H4 (cell line): ENCODE measurements around the genes LHX8 and ST6GALNAC3.

- RAMPAGE, long total RNA = no peak
Observed at GRCh38 chr1:74733722-74734160, 789 bp downstream of the TYW3 start.

- RAMPAGE, long total RNA = no peak
Observed at GRCh38 chr1:75133954-75134153, 334 bp upstream of the LHX8 start.

DNA sequence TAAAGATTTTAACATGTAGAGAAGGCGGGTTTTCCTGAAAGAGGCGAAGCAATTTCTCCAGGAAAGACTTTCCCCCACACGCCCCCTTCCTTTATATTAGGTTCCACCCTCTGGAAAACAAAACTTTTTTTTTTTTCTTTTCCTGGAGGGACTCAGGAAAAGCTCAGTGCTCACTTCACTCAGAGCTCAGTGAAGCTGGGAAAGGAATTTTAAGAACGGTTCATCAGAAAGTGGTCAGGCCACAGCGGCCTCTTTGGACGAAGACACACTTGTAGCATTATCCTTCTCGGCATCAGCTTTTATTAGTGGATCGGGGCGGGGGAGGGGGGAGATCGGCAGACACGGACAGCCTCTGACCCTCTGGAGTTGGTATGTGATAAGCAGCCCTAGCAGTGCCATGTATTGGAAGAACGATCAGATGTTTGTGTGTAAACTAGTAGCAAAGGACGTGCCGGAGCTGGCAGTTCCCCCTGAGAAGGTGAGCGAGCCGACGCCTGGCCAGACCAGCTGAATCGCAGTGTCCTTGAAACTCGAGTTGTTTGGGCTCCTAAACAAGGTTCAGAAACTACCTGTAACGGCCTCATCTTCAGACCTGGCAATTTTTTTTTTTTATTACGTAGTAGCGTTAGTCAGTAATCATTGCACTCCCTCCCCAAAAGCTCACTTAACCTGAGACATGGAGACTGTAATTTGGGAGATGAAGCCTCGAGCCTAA is at the start of gene LHX8:
Gene LHX8, plus strand, starts transcription at position 166 of the 715 bp plus-strand sequence.
- RAMPAGE, long total RNA = no peak

- RAMPAGE, long total RNA = no peak
Observed at GRCh38 chr1:76068598-76069106, 5.9 kb upstream of the ST6GALNAC3 start.

DNA sequence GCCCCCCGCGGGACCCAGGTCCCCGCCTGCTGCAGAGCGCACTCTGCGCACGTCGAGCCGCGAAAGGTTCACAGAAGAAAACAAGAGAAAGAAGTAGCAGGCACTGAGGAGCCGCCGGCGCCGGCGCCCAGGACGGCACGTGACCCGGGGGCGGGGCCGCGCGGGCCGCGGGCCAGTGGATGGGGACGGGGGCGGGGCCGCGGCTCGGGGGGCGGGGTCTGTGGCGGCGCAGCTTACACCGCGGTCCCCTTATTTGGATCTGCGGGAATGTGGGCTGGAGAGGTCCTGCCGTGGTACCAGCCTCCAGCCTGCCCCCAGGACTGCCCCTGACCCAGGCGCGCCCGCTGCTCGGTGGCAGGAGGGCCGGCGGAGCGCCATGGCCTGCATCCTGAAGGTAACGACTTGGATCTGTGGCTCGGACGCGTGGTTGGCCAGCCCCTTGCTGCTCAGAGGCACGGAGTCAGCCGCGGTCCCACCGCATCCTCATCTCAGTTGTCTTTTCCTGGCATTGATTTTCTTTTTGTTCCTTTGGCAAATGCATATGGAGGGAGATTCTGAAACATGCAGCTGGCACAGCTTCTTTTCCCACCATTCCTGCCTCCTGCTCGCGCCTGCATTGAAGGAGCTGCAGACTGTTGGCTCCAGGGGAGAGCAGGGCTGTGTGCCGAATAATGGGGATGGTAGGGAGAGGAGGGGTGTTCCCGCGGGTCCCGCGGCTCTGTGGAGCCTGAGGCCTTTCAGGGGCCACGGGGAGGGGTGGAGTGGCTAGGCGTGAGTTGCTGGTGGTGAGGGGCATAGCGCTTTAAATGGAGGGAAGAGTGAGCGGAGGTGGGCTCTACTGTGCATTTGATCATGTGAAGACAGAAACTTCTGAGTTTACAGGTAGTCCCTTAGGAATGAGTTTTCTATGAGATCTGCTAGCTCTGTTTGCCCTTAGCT is at the start of gene ST6GALNAC3:
Gene ST6GALNAC3, plus strand, starts transcription at position 256 of the 939 bp plus-strand sequence.
- RAMPAGE, long total RNA = no peak

DNA sequence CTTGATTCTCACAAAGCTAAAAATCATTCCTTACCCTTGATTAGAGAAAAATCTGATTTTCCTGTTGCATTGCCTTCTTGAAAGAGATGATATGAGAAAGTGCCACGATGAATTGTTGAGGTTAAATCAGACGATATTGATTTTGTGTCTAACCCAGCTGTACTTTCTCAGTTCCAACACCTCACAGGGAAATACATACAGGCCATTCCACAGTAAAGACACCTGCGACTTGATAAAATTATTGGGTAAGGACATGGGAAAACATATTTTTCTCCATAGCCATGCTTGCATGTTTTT is 255.5 kb upstream of the ST6GALNAC5 start:
- RAMPAGE, long total RNA = no peak

- RAMPAGE, long total RNA = no peak
Observed at GRCh38 chr1:76868918-76869414, 1.7 kb downstream of the ST6GALNAC5 start.

DNA sequence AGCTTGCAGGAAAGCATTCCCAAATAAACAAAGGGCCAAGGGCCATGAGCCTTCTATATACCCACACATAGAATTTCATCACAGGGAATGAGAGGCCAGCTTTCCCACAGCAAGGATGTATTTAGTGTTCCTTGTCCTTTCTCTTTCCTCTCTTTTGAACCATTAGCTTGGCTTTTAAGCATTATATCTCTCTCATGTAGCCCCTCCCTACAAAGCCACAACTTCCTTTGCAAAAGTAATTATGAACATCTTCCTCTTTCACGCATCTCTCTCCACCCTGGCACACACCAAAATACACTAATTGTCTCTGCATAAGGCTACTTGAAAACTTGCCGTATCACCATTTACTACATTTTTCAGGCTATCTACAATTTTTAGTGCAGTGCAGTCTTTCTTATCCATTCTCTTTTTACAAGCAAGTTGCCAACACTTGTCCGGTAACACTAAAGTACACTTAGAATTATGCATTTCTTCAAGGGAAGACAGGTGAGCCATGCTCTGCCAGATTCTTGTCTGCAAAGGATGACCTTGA is 1.8 kb upstream of the AK5 start:
- RAMPAGE, long total RNA = no peak

DNA sequence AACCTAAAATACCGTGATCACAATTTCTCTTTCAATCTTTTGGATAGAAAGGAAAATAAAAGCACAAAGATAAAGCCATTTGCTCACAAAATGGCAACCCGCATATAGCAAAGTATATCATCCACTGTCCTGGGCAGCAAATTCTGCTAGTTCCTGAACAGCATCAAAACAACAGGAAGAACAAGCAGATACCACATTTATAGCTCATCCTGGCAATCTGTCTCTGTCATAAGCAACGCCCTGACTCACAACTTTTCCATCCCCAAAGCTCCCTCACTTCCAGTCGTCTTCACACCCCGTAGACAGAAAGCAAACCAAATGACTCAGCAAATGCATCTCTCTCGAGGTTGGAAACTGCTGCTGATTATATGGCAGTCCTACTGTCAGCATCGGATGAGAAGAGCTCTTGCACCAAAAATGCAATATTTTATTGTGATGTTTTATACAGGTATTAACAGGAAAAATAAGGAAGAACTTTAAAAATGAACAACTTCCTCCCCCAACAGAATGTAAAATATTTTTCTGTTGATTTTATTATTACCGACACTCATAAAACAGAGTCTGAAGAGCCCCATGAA is 65.9 kb downstream of the AK5 start:
- RAMPAGE, long total RNA = no peak

GRCh38 chr1:77431373-77431657 is 149.5 kb downstream of the AK5 start:
- RAMPAGE, long total RNA = no peak

DNA sequence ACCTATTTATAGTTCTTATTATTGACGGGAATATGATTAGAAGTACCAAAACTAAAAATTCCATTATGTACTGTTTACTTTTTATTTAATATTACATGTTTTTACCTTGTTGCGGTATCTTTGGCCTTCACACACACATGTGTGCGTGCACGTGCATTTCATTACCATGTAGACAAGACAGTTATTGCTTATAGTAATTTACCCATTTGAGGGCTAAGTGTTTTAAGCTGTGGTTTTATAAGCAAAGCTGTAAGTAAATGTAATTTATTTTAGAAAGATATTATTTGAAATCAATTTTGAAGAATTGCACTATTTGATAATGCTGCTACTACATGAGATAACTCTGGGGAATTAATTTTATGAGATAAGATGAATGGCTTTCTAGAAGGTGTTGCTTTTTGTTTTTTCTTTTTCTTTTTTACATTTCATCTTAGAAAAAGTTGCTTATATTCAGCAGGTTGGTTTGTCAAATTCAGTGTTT is 11.0 kb upstream of the NEXN start:
- RAMPAGE, long total RNA = no peak

DNA sequence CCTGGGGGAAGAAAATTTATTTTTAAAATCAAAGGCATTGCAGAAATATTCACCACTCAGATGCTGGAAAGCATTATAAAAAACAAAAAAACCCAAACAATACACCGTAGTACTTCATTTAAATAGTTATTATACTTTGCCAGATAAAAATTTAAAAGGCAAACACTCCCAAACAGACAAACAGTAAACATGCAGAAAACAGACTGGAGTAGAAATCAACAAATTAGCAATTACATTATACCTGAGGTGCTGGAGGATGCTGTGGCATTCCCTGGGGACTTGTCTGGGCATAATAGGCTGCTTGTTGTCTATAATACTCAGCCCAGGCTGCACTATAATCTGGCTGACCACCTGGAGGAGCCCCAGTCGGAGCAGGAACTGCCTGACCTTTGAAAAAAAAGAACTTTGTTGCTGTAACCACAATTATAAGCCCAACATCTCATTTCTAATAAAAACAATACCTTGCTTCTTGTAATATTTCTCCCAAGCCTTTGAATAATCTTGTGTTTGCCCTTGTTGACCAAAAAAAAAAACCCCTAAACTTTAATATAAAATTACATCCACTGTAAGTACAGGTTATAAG is 29.9 kb downstream of the FUBP1 start:
- RAMPAGE, long total RNA = no peak

DNA sequence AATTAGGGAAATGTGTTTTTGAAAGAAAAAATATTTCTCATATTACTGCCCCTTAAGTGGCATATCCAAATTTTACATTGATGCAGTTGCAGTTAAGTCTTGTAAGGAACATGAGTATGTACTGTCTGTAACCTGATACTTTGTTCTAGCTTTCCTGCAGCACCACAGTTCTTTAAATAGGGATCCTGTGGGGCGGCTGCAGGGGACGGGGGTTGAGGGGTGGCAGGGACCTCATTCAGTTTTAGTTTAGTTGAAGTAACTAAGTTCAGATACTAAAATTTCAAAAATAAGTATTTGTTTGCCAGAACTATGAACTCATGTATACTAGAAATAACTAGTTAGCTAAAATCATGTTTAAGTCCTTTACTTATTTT is 768 bp upstream of the DNAJB4 start:
- RAMPAGE, long total RNA = no peak

- RAMPAGE, long total RNA = no peak
Observed at GRCh38 chr1:78044547-78045053, 1.2 kb upstream of the GIPC2 start.

DNA sequence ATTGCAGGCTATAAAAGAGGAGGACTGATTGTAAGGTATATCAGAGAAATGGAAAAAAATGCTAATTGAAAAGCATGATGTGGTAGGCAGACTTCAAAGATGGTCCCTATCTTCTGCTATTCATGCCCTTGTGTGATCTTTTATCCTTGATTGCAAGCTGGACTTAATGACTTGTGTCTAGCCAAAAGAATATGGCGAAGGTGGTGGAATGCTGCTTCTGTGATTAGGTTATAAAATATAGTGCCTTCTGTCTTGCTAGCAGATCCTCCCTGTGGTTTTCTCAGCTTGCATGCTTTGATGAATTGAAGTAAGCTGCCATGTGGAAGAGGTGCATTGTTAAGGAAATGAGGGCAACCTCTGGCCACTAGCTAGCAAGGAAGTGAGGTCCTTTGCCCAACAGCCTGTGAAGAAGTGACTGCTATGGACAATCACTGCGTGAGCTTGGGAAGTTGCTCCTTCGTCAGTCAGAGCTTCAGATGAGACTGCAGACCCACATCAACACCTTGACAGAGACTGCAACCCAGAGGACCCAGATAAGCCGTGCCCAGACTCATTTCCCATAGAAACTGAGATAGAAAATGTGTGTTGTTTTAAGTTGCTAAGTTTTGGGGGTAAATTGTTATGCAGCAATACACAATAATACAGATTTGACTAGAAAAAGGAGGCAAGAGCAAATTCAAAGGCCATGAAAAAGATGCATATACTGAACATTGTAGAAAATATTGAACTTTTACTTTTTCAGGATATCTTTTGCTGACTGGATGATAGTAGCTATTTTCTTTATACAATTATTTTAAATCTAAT is 109.4 kb downstream of the GIPC2 start:
- RAMPAGE, long total RNA = no peak

DNA sequence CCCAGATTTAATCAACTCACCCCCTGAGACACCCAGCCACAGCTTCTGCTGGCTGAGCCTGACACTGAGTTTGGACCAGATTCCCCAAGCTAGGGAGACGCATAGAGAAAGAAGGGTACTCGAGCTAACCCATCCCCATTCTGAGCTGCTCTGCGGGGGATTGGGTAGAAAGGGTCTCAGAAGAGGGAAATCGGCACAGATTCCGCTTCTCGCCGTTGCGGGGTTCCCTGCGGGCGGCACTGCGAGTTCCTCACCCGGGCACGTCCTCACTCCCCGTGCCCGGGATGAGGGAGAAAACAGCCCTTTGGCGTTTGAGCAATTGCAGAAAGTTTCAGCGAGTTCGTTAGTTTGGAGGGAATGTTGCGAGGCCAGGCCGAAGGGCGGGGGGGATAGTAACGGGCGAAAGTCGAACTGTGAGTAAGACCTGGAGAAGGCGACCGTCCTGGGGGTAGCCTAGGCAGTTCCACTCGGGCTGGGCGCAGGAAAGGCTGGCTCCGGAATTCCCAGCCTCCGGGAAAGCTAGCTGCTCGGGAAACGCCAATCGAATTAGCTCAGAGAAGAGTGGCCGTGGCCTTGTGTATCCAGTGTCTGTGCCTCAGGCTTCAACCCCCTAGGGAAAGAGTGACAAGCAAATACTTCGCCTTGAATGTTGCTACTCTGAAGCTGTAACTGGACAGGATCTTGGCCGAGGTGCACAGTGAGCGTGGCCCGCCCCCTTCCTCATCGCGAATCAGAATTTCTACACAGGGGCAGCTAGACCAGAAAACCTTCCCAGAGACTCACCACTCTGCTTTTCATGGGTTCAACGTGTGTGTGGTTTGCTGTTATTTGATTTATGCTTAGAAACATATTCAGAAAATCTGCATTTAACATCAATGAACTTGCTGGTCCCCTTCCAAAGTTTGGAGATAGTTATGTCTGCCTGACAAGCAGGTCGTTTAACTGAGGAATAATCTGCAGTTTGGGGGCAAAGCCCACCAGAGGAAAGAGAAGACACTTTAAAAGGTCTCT is 819 bp downstream of the PTGFR start:
- RAMPAGE, long total RNA = no peak

GRCh38 chr1:81306046-81306542 is 494.6 kb upstream of the ADGRL2 start:
- RAMPAGE, long total RNA = no peak

GRCh38 chr1:81990715-81991250 is 190.0 kb downstream of the ADGRL2 start:
- RAMPAGE, long total RNA = no peak

GRCh38 chr1:82136112-82136988 is 335.6 kb downstream of the ADGRL2 start:
- RAMPAGE, long total RNA = no peak

DNA sequence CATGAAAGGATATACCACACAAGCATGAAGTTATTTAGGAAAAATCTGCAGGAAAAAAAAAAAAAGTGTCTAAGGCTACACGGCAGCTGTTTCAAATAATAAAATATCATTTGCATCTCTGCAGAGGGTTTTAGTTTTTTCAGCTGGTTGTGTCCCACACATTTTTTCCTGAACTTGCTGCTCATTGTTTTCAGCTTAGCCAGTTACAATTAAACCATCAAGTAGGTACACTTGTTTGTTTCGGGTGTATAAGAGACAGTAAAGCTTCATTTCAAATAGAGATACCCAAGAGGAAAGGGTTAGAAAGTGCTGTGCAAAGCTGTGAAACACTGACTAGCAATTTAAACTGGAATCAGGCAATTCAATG is 234.6 kb downstream of the TTLL7 start:
- RAMPAGE, long total RNA = no peak